Measurements from ENCODE around the gene ABLIM2.

GRCh38 chr4:7516098-7516769 lies 81.5 kb upstream of the PSAPL1 start:
- RRBS: no CpG with 5 or more reads among the region's 16 CpGs

GRCh38 chr4:7547680-7548199 lies 113.0 kb upstream of the PSAPL1 start:
- RRBS: no CpG with 5 or more reads among the region's 5 CpGs

- RRBS: 38% methylated on average over 2 of the region's 17 CpGs
These were observed 165.5 kb upstream of the PSAPL1 start for GRCh38 chr4:7600244-7600662.

GRCh38 chr4:7662158-7662541 lies 227.4 kb upstream of the PSAPL1 start:
- RRBS: no CpG with 5 or more reads among the region's 5 CpGs

DNA sequence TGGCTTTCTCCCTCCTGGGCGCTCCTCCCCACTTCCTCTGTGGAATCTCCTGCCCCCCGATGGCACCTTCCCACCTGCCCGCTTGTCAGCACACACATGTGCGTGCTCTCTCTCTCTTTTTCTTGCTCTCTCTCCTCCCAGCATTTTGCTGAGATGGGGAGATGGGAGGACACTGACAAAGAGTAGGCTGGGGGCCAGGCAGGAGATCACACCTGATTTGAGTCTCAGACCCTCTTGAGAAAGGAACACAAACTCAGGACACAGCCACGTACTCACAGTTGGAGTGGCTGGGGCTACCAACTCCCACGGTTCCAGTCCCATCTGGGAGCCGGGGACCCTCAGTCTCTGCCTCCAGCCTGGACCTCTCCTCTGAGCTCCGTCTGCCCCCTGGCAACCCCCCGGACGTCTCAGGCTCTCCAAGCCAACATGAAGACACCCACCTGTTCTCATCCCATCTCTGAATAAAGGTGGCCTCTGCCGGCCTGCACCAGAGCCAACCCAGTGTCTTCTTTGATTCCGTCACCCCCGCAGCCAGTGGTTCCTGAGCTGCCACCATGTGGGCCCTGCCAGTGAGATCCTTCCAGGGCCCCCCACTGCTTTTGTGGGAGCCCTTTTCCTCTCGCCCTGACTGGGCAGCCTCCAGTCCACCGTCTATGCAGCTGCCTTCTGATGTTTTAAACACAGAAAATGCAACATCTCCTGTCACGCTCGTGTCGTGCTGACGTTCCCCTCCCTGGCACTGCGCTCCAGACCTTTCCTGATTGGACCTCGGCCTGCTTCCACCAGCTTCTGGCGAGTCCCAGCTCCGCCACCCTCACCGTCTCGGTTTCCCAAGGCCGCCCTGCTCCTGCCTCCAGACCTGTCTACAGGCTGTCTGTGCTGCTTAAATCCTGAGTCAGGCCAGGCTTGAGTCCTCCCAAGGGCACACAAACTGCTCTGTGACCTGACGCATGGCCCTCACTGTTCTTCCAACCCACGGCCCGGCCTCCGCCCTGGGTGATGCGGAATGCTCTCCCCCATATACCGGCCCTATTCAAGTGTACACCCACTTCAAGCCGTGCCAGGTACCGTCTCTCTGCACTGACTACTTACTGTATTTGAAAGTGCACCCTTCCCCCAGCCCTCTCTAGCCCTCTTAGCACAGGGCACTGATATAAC lies 62.5 kb upstream of the AFAP1 start:
- RRBS: 22% methylated on average over 5 of the region's 34 CpGs

- RRBS: no CpG with 5 or more reads among the region's 9 CpGs
These were observed 41.3 kb downstream of the ABLIM2 start for GRCh38 chr4:8117224-8117814.

DNA sequence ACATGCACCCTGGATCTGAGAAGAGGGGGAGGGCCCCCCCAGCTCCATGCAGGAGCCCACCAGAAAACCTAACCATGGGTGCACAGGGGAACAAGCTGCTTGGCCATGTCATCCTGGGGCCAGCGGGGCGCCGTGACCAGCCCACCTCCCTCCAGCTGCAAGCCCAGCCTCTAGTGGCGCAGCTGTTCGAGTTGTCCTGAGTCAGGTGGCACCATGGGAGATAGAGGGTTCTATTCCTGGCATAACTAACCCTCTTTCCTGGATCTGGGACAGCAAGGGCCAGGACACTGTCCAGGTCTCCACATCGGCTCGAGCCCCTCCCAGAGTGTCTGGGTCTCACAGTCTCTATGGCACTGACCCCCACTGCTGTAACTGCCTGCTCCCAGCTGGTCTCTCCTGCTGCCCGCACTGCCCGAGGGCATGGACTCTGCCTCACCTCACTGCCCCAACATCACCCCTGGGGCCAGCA lies 16.7 kb downstream of the ABLIM2 start:
- RRBS: no CpG with 5 or more reads among the region's 9 CpGs

DNA sequence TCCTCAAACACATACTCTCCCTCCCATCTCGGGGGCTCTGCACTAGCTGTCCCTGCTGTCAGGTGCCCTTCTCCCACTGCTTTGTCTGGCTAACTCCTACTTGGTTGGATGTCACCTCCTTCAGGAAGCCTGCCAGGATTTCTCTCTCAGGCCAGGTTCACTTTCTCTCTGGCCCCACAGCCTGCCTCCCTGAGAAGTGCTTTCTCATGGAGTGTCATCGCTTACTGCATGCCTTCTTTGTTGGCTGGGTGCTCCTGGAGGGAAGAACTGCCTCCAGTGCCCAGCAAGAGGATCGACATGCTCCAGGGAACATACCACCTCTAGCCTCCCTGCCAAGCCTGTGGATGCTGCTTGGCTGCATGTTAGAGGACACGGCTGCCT lies 15.2 kb downstream of the ABLIM2 start:
- RRBS: no CpG with 5 or more reads among the region's 4 CpGs

DNA sequence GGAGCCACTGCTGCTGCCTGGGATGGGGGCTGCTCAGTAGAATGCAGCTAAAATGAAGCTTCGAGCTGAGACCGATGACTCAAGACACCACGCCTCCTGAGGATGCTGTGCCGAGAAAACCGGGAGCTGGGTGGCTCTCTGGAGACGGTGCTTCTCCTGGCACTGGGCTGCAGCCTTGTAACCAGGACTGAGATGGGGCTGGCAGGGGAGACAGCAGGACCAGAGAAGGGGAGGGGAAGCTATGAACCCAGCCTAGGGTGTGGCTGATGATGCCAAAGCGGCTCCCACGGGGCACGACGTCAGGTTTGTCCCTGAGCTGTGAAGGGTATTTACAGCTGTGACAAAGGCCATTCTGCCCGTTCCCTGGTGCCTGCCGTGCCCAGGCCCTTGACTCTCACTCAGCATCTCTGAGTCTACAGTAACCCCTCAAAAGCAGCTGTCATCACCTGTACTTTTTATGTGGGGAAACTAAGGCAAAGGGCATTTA lies 8.0 kb downstream of the ABLIM2 start:
- RRBS: no CpG with 5 or more reads among the region's 12 CpGs

- RRBS: 16% methylated on average over 44 of the region's 139 CpGs
These were observed at the start of gene ABLIM2 for GRCh38 chr4:8158274-8159585. TSS of gene ABLIM2 (minus strand) at chr4:8158813.

- RRBS: no CpG with 5 or more reads among the region's 19 CpGs
These were observed 4.6 kb upstream of the SH3TC1 start for GRCh38 chr4:8194282-8195179.

GRCh38 chr4:8197954-8198722 lies 952 bp upstream of the SH3TC1 start:
- RRBS: no CpG with 5 or more reads among the region's 14 CpGs

DNA sequence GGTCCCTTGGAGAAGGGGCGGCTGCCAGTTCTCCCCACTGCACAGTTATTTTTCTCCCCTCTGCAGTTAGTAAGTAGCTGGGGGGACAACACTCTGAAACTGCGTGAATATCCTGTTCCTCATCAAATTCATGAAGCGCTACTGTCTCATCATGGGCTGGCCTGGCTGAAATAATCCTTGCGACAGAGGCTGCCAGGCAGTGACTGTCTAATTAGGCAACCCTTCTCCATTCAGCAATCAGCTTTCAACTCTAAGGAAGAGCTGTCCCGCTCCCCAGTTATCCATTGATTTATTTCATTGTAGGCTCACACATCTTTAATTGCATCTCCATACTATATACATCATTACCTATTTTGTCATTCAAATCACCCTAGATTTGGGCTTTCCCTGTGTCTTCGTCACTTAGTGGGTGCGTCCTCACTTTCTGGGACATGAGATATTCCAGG lies 8.3 kb downstream of the SH3TC1 start:
- RRBS: no CpG with 5 or more reads among the region's 7 CpGs

DNA sequence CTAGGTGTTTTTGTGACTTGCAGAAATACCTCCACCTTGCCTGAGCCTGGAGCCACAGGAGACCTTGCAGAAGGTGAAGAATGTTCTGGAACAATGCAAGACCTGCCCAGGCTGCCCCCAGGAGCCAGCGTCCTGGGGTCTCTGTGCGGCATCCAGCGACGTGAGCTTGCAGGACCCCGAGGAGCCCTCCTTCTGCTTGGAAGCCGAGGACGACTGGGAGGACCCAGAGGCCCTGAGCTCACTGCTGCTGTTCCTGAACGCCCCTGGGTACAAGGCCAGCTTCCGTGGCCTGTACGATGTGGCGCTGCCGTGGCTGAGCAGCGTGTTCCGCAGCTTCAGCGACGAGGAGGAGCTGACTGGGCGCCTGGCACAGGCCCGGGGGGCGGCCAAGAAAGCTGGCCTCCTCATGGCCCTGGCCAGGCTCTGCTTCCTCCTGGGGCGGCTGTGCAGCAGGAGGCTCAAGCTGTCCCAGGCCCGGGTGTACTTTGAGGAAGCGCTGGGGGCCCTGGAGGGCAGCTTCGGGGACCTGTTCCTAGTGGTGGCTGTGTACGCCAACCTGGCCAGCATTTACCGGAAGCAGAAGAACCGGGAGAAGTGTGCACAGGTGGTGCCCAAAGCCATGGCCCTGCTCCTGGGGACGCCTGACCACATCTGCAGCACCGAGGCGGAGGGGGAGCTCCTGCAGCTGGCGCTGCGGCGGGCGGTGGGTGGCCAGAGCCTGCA lies 28.0 kb downstream of the SH3TC1 start:
- RRBS: 59% methylated on average over 6 of the region's 33 CpGs

- RRBS: no CpG with 5 or more reads among the region's 5 CpGs
These were observed 30.2 kb downstream of the SH3TC1 start for GRCh38 chr4:8229358-8229659.

DNA sequence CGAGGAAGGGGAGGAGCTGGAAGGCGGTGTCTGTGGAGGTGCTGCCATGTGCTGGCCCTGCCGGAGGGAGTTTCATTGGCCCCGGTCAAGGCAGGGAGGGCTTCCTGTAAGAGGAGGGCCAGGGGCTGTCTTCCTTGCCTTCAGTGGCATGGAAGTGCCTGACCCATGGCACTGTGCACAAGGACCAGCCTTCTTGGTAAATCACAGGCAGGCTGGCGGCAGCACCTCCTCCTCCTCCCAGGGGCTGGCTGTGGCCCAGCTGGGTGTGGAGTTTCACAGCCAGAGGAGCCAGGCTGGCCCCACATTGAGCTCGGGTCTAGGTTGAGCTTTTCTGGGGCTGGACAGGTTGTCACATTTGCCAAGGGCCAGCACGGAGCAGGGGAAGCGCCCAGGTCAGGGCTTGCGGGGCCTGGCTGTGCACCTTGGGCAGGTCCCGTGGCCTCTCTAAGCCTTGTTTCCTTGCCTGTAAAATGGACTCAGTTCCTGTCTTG lies 6.9 kb downstream of the HTRA3 start:
- RRBS: no CpG with 5 or more reads among the region's 10 CpGs

- RRBS: 65% methylated on average over 7 of the region's 22 CpGs
These were observed 39.8 kb downstream of the HTRA3 start for GRCh38 chr4:8309172-8309956.

DNA sequence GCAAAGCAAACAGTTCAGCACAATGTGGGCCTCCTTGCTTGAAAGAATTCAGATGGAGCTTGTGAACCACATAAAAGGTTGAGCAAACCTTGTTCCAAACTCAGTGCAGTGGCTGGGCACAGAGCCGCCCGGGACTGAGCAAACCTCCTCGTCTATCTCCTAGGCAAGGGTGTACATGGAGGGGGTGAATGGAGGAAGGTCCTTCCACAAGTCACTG lies 82.4 kb downstream of the HTRA3 start:
- RRBS: no CpG with 5 or more reads among the region's 3 CpGs

GRCh38 chr4:8376472-8376814 lies 64.1 kb downstream of the ACOX3 start:
- RRBS: no CpG with 5 or more reads among the region's 11 CpGs

GRCh38 chr4:8391777-8392554 lies 48.6 kb downstream of the ACOX3 start:
- RRBS: no CpG with 5 or more reads among the region's 15 CpGs